Measurements from ENCODE around the genes SLC25A21, TTC6, TOGARAM1 and KLHDC2.

DNA sequence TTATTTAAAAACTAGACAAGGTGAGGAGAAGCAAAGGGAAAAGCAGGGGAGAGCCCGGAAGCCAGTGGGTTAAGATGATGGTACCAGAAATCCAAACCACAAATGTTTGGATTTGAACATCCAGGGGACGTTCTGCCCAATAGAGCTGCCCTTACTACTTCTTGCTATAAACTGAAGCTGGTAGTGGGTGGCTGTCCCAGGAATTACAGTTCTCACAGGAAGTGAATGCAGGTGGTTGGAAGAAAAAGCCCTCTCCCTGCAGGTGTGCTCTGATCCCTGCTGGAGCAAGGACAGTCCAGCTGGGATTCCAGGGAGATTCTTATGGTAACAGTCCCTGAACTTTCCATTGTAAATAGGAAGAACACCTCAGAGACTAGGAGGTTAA lies 111.6 kb downstream of the SLC25A21 start:
- PRO-cap: unidirectional peak, minus-strand start at position 173 of the sequence; bidirectional peak, plus-strand start at position 208 of the sequence, minus-strand start at position 173 of the sequence

- PRO-cap: bidirectional peak, plus-strand start at chr14:37172336, minus-strand start at chr14:37172591; bidirectional peak, plus-strand start at chr14:37172708, minus-strand start at chr14:37172674; unidirectional peak, minus-strand start at chr14:37172813
Measured at GRCh38 chr14:37171591-37172907, at the start of gene SLC25A21. Gene SLC25A21, minus strand, starts transcription at chr14:37172606.

- PRO-cap: no peak
Measured at GRCh38 chr14:37595495-37596447, at the start of gene TTC6. Gene TTC6, plus strand, starts transcription at chr14:37595629.

GRCh38 chr14:38290589-38291140 lies 34.8 kb upstream of the CLEC14A start:
- PRO-cap: no peak

DNA sequence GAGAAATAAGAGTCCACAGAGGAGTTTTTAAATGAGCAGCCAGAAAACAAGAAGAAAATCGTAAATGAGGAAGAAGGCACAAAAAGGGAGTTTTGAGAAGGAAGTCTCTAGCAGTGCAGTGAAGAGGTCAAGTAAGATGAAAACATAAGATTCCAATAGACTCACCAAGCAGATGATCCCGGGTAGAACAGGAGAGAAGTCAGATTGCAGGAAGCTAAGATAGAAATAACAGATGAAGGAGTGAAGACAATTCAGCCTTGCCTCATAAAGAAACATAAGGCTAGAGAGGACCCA lies 229.1 kb downstream of the SEC23A start:
- PRO-cap: no peak

DNA sequence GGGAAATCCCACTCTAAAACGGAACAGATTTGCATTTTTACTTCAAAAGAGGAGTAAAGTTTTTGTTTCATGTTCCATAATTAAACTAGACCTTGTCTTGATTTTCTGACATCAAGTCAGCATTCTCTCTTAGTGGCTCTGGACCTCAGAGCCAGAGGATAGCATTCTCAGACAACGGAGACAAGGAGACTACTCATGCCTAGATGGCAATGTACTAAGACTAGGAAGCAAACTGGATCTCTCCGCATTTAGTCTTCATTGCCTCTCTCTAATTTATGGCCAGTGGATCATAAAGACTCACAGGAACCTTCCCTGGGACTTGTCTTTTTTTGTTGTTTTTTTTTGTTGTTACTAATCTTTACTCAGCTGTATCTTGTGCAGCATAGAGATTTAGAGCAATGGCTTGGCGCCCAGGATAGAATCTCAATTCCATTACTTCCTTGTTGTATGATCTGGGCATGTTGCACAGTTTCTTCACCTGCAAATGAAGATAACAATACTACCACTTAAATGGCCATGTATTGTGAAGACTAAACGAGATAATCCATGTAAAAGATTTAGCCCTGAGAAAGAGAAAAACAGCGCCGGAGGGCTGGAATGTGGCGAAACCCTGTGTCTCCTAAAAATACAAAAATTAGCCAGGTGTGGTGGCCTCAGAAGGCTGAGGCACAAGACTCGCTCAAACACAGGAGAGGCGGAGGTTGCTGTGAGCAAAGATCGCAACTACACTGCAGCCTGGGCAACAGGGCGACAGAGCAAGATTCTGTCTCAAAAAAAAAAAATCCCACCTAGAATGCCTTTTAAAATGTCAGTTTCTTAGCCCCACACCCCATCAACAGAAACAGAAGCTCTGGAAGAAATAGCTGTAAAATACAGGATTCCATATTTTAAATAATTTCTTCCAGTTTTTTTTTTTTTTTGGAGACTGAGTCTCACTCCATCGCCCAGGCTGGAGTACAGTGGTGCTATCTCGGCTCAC lies 3.9 kb upstream of the GEMIN2 start:
- PRO-cap: no peak

GRCh38 chr14:39182267-39182507 lies 7.1 kb downstream of the PNN start:
- PRO-cap: no peak

- PRO-cap: no peak
Measured at GRCh38 chr14:39957226-39957593, 525.0 kb upstream of the FBXO33 start.

DNA sequence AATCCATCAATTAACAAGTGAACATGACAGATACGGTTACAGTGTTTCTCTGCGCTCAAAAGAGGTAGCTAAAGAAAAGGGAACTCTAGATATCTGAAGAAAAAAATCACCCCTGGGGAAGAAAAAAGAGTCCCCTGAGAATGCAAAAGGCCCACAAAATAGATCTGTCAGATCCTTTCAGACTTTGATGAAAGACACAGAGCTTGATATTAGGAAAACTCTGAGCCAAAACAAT lies 422.0 kb downstream of the LRFN5 start:
- PRO-cap: no peak

DNA sequence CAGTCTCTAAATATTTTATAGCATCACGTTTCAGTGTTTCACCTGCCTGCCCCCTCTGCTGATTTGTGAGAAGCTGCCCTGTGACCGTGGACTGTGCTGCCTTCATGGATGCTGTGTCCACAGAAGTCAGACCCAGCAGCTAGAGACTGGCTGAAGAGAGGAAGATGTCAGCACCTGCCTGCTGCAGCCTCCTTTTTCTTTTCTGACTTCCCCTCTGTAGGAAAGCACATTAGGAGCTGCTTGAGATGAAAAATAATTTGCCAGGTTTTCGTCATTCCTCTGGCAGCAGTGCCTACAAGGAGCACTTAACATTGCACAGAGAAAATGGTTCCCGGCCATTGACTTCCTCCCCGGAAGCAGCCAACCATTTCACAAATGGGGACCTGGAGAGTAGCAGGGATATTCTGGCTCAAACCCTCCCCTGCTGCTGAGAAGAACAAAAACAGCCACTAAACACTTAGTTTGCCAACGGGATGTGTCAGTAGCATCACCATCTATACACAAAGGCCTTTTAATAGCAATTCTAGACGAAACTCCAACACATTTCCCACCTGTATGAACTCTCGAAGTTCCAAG lies 184.6 kb upstream of the C14orf28 start:
- PRO-cap: no peak

- PRO-cap: bidirectional peak, plus-strand start at chr14:44962239, minus-strand start at chr14:44961898; bidirectional peak, plus-strand start at chr14:44962489, minus-strand start at chr14:44962475; bidirectional peak, plus-strand start at chr14:44962857, minus-strand start at chr14:44962751
Measured at GRCh38 chr14:44962071-44963225, at the start of gene TOGARAM1. Gene TOGARAM1, plus strand, starts transcription at chr14:44962190.

- PRO-cap: unidirectional peak, minus-strand start at chr14:45889259
Measured at GRCh38 chr14:45889016-45889505, 636.1 kb upstream of the MIS18BP1 start.

GRCh38 chr14:48259272-48259518 lies 583.8 kb upstream of the MDGA2 start:
- PRO-cap: unidirectional peak, plus-strand start at chr14:48259404

DNA sequence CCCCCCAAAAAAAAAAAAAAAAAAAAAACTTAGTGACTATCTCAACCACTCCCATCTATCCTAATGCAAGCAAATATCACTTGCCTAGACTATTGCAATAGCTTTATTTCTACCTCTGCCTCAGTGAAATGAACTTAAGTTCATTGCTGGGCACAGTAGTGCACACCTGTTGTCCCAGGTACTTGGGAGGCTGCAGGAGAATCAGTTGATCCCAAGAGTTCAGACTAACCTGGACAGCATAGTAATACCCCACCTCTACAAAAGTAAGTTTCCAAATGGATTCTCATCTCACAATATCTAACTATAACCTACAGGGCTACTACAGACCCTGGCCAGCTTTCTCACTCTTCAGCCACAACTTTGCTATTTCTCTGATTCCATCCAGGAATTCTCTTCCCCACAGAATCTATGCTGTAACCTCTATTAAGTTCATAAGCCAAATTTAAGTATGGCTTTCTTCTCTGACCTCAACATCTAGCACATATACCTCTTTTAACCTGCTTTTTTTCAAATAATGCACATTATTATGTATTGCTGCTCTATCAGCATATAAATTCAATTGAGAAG lies 4.1 kb downstream of the RPS29 start:
- PRO-cap: no peak

- PRO-cap: bidirectional peak, plus-strand start at chr14:49634598, minus-strand start at chr14:49633964; bidirectional peak, plus-strand start at chr14:49634883, minus-strand start at chr14:49634706
Measured at GRCh38 chr14:49634202-49635074, 606 bp downstream of the DNAAF2 start.

GRCh38 chr14:49768097-49769048 lies at the start of gene KLHDC2:
Gene KLHDC2, plus strand, starts transcription at chr14:49768153.
- PRO-cap: bidirectional peak, plus-strand start at chr14:49768167, minus-strand start at chr14:49768037; bidirectional peak, plus-strand start at chr14:49768452, minus-strand start at chr14:49768531; bidirectional peak, plus-strand start at chr14:49768988, minus-strand start at chr14:49768804

DNA sequence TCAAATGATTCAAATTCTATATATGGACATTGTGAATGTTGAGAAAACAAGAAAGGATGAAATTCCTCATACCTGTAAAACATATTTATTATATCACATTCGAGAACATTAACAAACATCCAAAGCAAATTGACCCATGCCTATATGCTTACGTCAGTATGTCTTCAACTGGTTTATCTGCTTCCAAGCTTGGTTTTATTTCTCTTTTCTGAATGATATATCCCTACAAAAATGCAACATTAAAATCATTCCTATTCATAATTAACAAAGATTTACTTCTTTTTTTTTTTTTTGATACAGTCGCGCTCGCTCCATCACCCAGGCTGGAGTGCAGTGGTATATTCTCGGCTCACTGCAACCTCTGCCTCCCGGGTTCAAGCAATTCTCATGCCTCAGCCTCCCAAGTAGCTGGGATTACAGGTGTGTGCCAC lies 20.5 kb downstream of the NEMF start:
- PRO-cap: no peak

GRCh38 chr14:49892099-49892792 lies 636 bp upstream of the ARF6 start:
- PRO-cap: bidirectional peak, plus-strand start at chr14:49892429, minus-strand start at chr14:49892423; bidirectional peak, plus-strand start at chr14:49892675, minus-strand start at chr14:49892685

- PRO-cap: unidirectional peak, plus-strand start at chr14:50060010
Measured at GRCh38 chr14:50059754-50060094, 56.6 kb downstream of the VCPKMT start.

DNA sequence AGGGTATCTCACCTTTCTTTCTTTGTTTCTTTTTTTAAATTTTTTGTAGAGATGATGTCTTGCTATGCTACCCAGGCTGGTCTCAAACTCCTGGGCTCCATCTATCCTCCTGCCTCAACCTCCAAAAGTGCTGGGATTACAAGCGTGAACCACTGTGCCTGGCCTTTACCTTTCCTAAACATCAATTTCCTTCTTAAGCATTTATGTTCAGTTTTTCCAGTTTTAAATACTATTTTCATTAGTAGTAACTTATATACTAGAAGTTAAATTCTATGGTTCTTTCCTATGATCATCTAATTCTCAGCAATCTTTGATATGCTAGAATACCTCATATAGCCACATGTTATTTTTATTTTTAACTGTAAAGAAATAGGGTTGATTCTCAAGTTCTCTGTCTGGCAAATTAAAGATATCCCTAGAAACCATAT lies 38.2 kb downstream of the SOS2 start:
- PRO-cap: no peak

Data from H9 (cell line).